ENCODE measurements around the genes CES2, MATCAP1, RIPOR1, C16orf86, GFOD2 and NUTF2.

DNA sequence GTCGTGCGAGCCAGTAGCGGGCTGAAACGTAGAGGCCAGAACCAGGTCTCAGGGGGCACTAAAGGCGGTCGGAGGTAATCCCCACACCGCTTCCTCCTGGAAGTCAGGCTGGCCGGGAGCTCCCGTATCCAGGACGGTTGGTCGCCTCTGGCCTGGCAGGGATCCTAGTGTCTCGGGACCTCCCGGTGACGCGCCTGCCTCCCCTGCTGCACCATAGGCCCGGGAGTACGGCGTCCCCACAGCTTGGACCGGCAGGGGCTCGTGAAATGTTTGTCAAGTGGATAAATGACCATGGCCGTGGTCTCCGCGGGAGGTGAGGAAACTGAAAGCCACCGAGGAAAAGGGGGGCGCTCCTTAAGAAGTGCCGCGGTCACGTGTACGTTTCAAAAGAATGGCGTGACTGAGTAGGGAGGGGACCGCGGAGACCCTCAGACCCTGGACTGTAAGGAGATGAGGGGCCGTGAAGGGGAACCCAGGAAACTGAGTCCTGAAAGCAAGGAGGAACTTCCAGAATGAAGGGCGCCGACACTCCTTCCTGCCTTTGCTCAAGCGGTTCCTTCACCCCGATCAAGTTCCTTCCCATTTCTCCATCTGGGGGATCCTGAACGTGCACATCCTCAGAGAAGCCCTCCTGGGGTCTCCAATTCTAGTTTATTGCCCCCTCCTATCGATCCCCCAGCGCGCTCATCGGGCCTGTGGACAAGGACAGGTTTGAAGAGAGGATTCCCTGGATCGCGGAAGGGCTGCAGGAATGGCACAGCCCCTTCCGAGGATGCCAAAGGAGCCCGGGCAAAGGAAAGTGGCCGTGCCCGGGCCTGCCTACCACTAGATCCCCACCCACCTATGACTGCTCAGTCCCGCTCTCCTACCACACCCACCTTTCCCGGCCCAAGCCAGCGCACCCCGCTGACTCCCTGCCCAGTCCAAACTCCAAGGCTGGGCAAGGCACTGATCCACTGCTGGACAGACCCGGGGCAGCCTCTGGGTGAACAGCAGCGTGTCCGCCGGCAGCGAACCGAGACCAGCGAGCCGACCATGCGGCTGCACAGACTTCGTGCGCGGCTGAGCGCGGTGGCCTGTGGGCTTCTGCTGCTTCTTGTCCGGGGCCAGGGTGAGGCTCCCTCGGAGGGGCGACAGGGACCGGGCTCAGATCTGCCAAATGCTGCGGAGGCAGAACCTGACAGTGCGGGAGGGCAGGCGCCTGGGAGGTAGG lies at the start of gene CES2:
TSS of gene CES2 (plus strand) at position 916 of the 1,213 bp plus-strand sequence.
- PRO-cap, 7 experiments, result no peak in any of the 7 experiments

DNA sequence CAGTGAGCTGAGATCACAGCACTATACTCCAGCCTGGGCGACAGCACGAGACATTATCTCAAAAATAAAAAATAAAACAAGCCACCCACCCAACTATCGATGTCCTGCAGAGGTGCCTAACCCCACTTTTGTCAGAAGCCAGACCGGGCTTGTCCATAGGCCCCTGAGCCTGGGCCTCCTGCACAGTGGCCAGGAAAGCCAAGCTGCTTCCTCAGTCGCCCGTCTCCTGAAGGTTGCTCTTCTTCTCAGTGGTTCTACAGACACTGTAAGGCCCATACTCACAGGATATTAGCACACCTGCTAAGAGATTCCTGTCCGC lies 11.2 kb downstream of the CES2 start:
- PRO-cap, 7 experiments, result no peak in any of the 7 experiments

DNA sequence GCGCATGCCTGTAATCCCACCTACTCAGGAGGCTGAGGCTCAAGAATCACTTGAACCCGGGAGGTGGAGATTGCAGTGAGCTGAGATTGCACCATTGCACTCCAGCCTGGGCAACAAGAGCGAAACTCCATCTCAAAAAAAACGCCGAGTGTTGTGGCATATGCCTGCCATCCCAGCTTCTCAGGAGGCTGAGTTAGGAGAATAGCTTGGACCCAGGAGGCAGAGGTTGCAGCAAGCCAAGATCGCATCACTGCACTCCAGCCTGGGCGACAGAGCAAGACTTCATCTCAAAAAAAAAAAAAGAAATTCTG lies 40.1 kb downstream of the CBFB start:
- PRO-cap, 7 experiments, result no peak in any of the 7 experiments

- PRO-cap, 7 experiments, result peak in 7 of 7 experiments; most common plus-strand start chr16:67183770 (in 6); most common minus-strand start chr16:67183963 (in 7)
These were observed at the start of gene MATCAP1 for GRCh38 chr16:67183634-67184757. TSS of gene MATCAP1 (minus strand) at chr16:67183963.

DNA sequence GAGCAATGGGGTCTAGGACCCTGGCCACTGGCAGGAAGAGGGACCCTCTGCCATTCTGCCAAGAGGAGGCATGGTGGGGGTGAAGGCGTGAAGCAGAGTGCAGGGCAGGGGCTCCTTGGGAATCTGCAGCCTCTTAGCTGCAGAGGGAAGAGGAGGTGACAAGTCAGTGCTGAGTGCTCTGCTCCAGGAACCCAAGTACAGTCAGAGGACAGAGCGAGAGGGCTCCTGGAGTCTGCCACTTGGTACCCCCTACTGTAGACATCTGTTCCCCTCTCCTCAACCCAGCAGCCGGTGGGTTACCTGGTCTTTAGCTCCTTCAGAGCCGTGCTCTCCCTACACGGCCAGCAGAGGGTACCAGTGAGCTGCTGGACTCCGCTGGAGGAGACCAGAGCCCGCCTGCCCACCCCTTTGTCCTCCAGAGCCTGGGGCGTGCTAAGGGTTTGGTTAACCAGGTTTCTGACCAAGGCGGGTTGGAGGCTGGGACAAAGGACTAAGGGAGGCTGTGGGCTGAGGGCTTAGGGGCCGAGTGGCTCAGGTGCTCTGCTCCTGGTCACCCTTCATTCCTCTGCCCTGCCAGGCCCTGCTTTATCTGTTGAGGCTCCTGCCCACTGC lies 2.9 kb upstream of the HSD11B2 start:
- PRO-cap, 7 experiments, result no peak in any of the 7 experiments

GRCh38 chr16:67435494-67436242 lies 4.7 kb downstream of the HSD11B2 start:
- PRO-cap, 7 experiments, result no peak in any of the 7 experiments

- PRO-cap, 7 experiments, result no peak in any of the 7 experiments
These were observed 15.1 kb downstream of the HSD11B2 start for GRCh38 chr16:67445961-67446488.

- PRO-cap, 7 experiments, result no peak in any of the 7 experiments
These were observed 23.8 kb downstream of the HSD11B2 start for GRCh38 chr16:67454534-67455249.

DNA sequence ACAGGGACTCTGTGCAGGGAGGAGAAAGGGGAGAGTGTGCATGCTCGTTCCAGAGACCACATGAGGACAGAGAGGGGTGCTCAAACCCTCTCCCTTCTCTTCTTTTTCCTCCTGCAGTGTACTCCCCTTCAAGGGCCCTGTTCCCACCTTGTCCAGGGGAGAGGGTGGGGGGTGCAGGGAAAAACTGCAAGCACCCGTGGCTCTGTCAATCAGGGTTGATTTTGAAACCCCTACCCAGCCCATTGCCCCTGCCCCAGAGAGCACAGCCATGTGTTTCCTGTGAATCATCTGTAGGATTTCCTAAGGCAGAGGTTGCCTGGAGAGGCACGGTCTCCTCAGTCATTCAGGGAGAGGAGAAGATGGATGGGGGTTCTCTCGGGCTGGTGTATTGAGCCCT lies 3.3 kb upstream of the AGRP start:
- PRO-cap, 7 experiments, result no peak in any of the 7 experiments

DNA sequence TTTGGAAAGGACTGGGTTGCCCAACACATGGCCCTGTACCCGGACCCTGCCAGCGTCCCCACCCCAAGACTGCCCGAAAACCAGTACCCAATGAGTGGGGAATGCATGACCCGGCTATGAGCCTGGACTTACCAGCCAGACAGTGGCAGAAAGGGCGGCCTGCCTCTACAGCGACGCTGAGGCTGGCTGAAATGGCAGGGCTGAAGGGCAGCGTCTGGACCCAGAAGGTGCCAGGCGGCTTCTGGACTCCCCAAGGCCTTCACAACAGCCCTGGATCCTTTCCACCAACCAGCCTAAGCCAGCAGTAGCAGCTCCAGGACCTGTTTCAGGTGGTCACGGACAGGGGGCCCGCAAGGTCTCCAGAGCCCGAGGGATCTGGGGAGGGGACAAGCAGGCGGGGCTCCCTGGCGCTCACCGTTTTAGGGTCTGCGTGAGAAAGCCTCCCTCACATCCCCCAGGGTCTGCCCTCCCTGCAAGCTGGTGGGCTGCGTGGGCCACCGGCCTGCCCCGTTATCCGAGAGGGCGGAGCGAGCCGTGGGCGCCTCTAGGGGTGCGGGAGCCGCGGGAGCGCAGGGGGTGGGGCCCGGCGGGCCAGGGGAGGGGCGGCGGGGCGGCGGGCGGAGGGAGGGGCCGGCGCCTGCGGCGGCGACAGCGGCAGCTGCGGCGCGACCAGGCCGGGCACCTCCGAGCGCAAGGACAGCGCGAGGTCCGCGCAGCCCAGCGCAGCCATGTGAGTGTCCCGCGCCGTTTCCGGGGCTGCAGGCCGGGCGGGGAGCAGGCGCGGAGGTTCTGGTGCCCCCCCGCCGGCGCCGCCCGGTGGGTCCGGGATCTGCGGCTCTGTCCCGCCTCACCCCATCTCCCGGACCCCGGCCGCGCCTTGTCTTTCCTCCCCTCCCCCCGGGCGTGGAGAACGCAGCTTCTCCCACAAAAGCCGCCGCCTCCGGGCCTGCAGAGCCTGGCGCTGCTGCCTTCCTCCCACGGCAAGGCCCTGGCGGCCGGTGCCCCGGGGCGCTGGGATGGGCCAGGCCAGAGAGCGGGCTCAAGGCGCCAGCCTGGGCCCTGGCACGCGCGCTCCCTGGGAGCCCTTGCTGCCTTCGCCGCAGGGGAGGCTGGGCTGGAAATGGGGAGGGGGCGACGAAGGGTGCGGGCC lies at the start of gene RIPOR1:
TSS of gene RIPOR1 (plus strand) at position 645 of the 1,150 bp plus-strand sequence.
- PRO-cap, 7 experiments, result no peak in any of the 7 experiments

DNA sequence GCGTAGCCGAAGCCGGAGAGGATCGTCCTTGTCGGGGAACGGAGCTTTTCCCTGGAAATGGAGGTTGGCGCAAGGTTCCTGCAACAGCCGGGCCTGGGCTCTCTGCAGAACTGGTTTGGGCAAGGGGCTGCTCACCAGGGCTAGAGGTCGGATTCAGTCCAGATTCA lies 701 bp downstream of the RIPOR1 start:
- PRO-cap, 7 experiments, result no peak in any of the 7 experiments

GRCh38 chr16:67666580-67667624 lies at the start of gene C16orf86:
TSS of gene C16orf86 (plus strand) at chr16:67666814.
- PRO-cap, 7 experiments, result peak in 5 of 7 experiments; most common plus-strand start chr16:67666816 (in 1); most common minus-strand start chr16:67666737 (in 5)

DNA sequence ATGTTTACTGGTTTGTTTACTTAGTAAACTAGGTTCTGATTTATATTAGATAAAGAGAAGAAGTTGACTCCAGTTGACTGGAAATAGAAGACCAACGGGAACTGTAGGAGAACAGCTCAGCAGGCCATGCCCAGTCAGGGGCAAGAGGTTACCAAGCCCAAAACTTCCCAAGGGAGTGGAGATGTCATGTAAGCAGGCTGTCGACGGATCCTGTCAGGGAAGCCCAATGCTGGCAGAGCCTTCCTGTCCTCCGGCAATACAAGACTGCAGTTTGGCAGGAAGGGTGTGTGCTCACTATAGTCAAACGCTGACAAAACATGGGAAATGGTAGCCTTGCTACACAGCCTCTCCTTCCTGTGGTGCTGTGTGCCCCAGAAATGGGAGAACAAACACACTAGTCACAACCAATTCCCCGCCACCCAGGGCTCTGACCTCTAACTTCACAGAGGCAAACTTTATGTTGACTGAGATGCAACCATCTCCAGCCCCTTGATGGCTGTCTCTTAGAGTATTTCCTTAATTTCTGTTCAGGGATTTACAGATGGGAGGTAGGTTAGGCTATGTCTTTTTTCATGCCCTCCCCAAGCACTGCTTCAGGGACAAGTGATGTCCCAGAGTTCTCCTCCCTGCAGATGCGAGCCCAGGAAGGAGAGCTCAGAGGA lies 18.2 kb downstream of the C16orf86 start:
- PRO-cap, 7 experiments, result no peak in any of the 7 experiments

- PRO-cap, 7 experiments, result peak in 7 of 7 experiments; most common plus-strand start chr16:67719473 (in 7); most common minus-strand start chr16:67719316 (in 4)
These were observed at the start of gene GFOD2 for GRCh38 chr16:67718926-67719817. TSS of gene GFOD2 (minus strand) at chr16:67719316.

GRCh38 chr16:67846294-67847070 lies at the start of gene NUTF2:
TSS of gene NUTF2 (plus strand) at chr16:67846933.
- PRO-cap, 7 experiments, result peak in 7 of 7 experiments; most common plus-strand start chr16:67846935 (in 7); most common minus-strand start chr16:67846794 (in 5)

DNA sequence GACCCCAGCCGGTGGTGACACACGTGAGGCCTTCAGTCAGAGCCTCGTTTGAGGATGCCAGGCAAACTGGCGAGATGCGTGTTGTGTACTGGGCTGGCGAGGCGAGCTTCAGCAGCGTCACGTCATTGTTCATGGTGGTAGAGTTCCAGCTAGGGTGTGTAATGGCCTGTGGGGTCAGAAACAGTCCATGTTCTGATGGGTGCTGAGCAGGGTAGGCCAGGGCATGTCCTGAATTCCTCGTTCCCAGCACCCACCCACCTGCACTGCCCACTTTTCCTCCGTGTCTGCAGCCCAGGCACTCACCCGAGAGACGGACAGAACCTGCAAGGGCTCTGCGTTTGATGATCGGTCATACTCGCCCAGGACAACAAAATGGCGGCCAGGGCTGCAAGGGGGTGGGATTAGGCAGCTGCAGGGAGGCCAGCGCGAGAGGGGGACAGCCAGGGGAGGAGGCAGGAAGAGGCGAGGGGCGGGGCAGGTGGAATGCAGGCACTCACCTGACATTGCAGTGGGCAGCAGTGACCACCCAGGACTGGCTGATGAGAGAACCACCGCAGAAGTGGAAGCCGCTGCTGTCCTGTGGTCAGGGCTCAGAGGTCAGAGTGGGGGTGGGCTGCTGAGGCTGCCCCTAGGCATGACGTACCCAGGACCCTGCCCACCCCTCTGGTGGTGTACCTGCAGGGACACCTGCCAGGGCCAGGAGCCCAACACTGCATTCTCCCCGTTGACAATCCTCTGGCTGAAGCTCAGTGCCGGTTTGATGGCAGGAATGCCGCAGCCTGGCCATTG lies 1.0 kb downstream of the CTRL start:
- PRO-cap, 7 experiments, result no peak in any of the 7 experiments

DNA sequence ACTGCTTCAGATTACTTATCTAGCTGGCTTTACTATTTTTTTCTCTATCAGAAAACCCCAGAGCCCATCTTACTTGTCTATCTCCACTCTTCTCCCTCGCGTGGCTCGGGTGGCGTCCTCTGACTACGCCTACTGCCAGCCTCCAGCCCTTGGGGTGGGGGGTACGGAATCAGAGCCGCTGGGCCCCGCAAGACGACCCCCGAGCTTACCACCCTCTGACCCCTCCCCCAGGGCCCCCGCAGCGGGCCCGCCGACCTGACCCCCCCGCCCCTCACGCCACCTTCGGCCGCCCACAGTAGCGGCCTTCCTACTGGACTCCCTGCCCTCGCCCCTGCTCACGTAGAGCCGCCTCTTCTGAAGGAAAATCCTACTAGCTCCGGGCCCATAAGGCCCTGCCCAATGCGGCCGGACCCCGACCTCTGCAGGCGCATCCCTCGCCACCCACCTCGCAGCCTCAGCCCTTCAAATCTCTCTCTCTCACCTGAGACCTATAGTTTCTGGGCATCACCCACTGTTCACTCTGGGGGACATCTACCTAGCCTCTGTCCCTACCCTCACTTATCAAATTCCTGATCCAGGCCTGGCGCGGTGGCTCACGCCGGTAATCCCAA lies 1.1 kb upstream of the SLC12A4 start:
- PRO-cap, 7 experiments, result peak in 1 of 7 experiments; most common plus-strand start position 86 of the sequence (in 1)

GRCh38 chr16:68005767-68006345 lies 6.6 kb upstream of the DPEP2 start:
- PRO-cap, 7 experiments, result peak in 7 of 7 experiments; most common plus-strand start chr16:68006064 (in 3); most common minus-strand start chr16:68005969 (in 4)

DNA sequence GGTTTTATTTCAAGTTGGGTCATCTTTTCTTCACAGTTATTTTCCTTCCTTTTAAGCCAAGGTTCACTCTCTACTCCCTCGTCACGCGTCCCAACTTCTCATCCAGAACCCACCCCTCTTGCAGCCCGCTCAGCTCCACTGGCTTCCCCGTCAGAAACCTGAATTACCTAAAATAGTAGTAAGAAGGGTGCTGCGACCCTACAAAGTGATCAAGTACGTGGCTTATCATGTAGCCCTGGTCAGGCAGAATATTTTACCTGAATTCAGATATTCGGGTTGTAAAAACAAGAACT lies 654 bp downstream of the DUS2 start:
- PRO-cap, 7 experiments, result no peak in any of the 7 experiments

DNA sequence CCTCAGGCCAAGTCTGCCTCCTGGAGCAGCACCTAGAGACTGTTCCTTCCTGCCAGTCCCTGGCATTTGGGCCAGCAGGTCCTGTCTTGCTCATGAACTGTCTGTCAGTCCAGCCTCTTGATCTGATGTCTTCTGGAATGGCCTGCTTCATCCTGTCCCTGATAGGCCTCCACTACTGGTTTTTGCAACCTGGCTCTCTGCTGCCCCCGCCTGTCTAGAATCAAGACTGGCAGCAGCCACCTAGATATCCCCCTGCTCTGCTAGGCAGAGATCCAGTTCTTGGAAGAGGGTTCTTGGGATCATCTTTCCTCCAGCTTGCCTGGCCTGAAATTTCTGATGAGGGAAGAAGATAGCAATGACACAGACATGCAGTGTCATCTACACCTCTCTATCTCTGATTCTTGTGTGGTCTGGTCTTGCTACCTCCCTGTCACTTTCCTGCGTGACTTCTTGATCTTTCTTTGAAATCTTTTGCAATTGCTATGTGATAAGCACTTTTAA lies 20.4 kb upstream of the NFATC3 start:
- PRO-cap, 7 experiments, result no peak in any of the 7 experiments

Data from T-cell (primary cell).